Helper T cell (primary cell): ENCODE results near the genes LAMC3 and NUP214.

DNA sequence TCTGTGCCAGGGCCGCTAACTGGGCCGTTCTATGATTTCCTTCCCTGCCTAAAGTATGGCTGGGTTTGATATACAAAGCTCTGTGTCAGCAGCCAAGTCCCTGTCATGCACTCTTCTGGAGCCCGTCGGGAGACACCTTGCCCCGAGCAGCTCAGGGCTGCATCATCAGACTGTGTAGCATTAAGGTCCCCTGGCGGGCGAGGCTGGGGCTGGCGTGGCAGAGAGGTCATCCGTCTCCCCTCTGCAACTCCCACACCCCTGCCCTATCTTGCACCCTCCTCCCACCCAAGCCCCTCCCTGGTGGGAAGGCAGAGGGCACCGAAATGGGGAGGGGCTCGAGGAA lies 6.3 kb downstream of the FIBCD1 start:
- PRO-cap, 2 experiments: no peak in any of the 2 experiments

- PRO-cap, 2 experiments: no peak in any of the 2 experiments
Observed at GRCh38 chr9:131009034-131009757, at the start of gene LAMC3. Gene LAMC3, plus strand, starts transcription at chr9:131009174.

- PRO-cap, 2 experiments: no peak in any of the 2 experiments
Observed at GRCh38 chr9:131082711-131083247, 13.6 kb upstream of the AIF1L start.

- PRO-cap, 2 experiments: no peak in any of the 2 experiments
Observed at GRCh38 chr9:131097794-131098236, 1.5 kb downstream of the AIF1L start.

DNA sequence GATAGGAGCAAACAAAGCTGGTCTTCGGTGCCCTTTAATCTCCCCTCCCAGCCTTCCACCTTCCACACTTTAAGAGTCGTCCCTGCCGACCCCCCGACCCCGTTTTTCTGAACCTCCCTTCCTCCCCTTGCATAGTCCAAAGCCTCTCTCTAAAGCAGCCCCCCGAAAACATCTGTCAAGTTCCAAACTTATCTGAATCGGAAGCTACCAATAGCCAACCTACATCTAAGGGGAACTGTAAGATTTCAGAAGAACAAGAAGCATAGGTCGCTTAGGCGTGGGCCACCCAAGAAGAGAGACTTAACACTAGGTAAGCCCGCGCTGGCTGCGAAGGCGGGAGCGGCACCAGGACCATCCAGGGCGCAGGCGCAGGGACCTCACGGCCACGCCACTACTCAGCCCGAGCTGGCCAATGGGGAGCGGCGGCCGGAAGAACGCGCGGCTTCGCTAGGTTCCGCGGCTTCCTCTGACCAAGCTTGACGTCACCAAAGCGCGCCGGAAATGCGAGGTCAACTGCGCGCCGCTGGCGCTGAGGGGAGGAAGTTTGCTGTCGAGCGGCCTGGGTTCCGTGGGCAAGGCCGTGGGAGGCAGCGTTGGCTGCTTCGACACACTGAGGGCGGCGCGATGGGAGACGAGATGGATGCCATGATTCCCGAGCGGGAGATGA lies at the start of gene NUP214:
Gene NUP214, plus strand, starts transcription at position 506 of the 667 bp plus-strand sequence.
- PRO-cap, 2 experiments: peak in 2 of 2 experiments; most common plus-strand start position 516 of the sequence (in 2); most common minus-strand start position 350 of the sequence (in 1)

- PRO-cap, 2 experiments: no peak in any of the 2 experiments
Observed at GRCh38 chr9:131140306-131140758, 14.9 kb downstream of the NUP214 start.

- PRO-cap, 2 experiments: no peak in any of the 2 experiments
Observed at GRCh38 chr9:131162159-131163360, 37.2 kb downstream of the NUP214 start.

DNA sequence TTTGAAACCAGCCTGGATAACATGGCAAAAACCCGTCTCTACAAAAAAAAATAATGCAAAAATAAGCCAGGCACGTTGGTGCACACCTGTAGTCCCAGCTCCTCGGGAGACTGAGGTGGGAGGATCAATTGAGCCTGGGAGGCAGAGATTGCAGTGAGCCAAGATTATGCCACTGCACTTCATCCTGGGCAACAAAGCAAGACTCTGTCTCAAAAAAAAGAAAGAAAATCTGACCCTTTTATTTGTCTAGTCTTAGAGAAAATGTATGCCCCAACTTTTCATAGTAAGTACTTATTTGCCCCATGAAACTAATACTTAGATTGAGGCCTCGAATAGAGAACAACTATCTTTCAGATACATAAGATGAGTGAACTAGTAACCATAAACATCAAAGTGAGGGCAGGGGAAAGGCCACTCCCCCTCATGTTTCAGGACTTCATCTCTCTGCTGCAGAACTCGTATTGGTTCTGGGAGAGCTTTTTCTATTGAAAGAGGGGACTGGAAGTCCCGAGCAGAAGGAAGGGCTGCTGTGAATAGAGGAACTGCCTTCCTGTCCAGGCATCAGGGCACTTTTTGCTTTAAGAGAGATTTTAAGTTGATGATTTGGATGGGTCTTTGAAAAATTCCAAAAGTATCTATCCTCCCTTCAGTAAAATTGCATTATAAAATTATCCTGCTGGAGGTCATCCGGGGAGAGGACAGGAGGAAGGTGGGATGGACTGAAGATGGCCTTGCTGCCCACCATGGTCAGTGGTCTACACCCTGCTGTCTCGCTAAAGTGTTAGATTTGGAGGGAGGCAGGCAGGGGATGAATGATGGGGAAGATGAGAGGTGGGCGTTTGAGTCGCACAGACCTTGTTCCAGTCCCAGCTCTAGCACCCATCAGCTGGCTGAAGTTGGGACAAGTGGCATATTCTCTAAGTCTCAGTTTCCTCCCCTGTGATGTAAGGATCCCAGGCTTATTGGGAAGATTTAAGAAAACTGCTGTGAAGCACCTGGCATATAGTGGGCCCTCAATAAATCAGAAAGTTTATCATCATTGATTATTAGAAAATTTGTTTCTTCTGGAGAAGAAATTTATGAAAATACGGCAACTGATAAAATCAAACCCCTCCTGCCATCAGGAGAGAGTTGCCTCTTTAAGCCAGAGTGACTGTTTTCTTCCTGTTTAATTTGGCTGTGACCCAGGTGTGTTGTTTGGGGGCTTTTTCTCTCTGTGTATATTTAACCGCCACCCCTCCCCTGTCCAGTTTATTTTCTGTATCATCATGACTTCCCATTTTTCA lies 50.7 kb downstream of the FAM78A start:
- PRO-cap, 2 experiments: no peak in any of the 2 experiments

DNA sequence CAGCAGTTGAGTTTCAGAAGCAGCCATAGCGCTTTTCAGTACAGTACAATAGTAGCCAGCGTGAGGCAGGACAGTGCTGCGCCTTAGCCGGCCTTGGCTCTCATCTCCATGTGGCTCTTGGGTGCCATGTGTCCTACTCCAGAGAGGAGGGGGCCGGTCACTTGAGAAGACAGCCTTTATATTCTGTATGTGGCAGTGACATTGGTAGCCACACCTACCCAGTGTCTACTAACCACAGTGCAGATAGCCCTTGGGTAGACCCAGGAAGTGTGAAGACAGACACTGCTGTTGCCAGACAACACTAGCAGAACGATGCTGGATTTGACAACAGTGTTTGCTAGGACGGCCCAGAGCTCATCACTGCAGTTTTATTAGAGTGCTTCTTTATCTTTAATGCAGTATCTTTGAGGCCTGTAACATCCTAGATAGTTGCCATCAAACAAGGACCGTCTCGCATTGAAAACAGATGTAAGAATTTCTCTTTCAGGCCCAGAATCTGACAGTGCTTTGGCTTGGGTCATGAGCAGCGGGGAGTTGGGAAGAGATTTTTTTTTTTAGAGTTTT lies 42.2 kb downstream of the FAM78A start:
- PRO-cap, 2 experiments: peak in 1 of 2 experiments; most common plus-strand start position 327 of the sequence (in 1); most common minus-strand start position 110 of the sequence (in 1)

- PRO-cap, 2 experiments: peak in 2 of 2 experiments; most common plus-strand start chr9:131238482 (in 1); most common minus-strand start chr9:131238462 (in 1)
Observed at GRCh38 chr9:131238356-131238984, 37.8 kb downstream of the FAM78A start.

GRCh38 chr9:131394332-131395063 lies 612 bp downstream of the PRRC2B start:
- PRO-cap, 2 experiments: peak in 2 of 2 experiments; most common plus-strand start chr9:131394691 (in 1); most common minus-strand start chr9:131394920 (in 2)

GRCh38 chr9:131395064-131395934 lies 1.4 kb downstream of the PRRC2B start:
- PRO-cap, 2 experiments: peak in 2 of 2 experiments; most common plus-strand start chr9:131395399 (in 2); most common minus-strand start chr9:131395434 (in 2)

DNA sequence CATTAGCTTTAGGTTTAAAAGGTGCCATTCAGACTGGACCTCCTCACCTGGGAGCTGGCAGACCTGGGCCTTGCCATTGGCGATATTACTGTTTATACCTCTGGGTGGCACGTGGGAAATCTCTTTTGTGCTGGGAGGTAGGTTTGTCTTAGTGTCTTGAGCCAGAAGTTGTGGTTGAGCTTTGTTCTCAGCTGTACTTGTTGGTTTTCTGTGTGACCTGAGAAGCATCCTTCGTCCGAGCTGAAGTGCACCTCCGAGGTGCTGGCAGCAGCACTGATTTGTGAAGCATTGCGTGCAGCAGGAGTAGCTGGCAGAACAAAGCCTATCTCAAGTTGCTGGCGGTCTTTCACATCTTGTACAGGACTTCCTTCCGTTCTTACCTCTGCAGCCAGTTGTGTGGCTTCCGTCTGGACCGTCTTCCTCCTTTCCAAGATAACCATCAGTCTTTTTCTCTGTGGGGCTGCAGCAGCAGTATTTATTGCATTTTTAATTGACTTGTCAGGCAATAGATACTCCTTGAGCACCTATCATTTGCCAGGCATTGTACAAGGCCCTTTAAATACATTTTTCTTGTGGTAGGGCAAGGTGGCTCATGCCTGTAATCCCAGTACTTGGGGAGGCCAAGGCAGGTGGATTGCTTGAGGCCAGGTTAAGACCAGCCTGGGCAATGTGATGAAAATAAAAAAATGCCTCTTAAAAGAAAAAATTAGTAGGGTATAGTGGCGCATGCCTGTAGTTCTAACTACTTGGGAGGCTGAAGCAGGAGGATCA lies 4.4 kb downstream of the PRRC2B start:
- PRO-cap, 2 experiments: peak in 2 of 2 experiments; most common plus-strand start position 478 of the sequence (in 1); most common minus-strand start position 275 of the sequence (in 2)

DNA sequence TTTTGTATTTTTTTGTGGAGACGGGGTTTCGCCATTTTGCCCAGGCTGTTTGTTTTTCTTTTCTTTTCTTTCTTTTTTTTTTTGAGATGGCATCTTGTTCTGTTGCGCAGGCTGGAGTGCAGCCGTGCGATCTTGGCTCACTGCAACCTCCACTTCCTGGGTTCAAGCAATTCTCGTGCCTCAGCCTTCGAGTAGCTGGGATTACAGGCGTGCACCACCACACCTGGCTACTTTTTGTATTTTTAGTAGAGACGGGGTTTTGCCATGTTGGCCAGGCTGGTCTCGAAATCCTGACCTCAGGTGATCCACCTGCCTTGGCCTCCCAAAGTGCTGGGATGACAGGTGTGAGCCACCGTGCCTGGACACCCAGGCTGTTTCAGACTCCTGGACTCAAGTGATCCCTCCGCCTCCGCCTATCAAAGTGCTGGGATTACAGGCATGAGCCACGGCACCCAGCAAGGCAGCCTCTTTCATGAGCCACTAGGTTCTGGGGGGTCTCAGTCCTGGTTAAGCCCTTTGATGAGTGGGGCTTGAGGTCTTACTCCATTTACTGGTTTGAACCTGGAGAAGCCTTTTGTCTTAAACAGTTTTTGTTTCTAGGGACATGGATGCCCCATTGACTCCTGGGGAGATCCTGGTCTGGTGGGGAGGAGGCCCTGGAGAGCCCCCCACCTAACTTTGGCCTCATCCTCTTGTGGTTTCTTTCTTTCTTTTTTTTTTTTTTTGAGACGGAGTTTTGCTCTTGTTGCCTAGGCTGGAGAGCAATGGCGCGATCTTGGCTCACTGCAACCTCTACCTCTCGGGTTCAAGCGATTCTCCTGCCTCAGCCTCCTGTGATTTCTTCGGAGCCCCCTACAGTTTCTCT lies 6.6 kb downstream of the PRRC2B start:
- PRO-cap, 2 experiments: no peak in any of the 2 experiments

DNA sequence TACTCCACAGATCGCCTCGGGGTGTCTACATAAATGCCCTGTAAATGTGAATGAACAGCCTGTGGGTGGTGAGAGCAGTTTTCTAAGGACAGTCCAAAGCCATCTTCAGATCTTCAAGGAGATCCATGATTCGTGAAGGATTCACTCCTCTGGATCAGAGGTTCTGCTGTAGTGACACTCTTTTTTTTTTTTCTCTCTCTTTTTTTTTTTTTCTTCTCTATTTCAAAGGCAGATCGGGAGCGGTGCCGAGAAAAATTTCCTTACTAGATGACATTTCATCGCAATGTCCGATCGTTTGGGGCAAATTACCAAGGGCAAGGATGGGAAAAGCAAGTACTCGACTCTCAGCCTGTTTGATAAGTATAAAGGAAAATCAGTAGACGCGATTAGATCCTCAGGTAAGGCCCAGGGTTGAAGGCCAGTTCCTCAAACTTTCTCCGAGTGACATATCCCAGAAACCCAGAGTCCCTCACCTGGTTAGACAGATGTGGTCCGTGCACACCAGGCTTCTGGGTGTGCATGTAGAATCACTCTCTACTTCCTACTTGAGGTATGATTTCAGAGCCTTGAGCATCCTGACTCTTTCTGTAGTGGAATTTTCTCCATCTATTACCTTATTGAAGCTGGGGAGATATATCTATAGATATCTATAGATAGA lies 36.1 kb downstream of the PRRC2B start:
- PRO-cap, 2 experiments: no peak in any of the 2 experiments

GRCh38 chr9:131432378-131433118 lies 38.7 kb downstream of the PRRC2B start:
- PRO-cap, 2 experiments: no peak in any of the 2 experiments

GRCh38 chr9:131446885-131447527 lies 53.1 kb downstream of the PRRC2B start:
- PRO-cap, 2 experiments: no peak in any of the 2 experiments

DNA sequence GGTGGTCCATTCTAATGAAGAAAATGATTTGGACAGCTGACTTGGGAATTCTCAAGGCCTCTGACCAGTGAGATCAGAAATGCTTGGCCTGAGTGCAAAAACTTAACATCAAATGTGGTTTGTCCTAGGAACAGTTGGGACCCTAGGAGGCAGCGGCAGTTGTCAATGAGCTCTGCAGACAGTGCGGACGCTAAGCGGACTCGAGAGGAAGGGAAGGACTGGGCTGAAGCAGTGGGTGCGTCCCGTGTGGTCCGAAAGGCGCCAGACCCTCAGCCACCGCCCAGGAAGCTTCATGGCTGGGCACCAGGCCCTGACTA lies 43.7 kb upstream of the POMT1 start:
- PRO-cap, 2 experiments: no peak in any of the 2 experiments

- PRO-cap, 2 experiments: no peak in any of the 2 experiments
Observed at GRCh38 chr9:131464291-131465397, 38.1 kb upstream of the POMT1 start.

GRCh38 chr9:131483221-131483860 lies 19.4 kb upstream of the POMT1 start:
- PRO-cap, 2 experiments: no peak in any of the 2 experiments